ENCODE measurements around the gene ARHGAP17.

- PRO-cap, result no peak
These were observed 16.4 kb downstream of the ARHGAP17 start for GRCh38 chr16:24998796-24999204.

DNA sequence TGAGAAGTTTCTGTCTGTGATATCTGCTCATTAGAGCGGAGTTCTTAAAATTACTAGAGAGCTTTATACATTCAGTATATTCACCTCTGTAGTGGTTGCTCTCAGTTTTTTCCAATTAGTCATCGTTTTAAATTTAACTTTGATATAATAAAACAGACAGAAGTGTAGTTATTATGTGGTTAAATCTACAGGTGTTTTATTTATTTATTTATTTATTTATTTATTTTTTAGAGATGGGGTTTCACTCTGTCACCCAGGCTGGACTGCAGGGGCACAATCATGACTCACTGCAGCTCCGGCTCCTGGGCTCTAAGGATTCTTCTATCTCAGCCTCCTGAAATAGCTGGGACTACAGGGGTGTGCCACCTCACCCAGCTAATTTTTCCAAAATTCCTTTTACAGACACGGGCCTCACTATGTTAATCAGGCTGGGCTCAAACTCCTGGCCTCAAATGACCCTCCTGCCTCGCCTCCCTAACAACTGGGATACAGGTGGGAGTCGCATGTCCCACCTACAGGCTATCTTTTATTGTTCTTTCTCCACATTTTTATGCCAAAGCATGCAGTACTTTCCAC is 15.9 kb downstream of the ARHGAP17 start:
- PRO-cap, result unidirectional peak, minus-strand start at position 311 of the sequence

DNA sequence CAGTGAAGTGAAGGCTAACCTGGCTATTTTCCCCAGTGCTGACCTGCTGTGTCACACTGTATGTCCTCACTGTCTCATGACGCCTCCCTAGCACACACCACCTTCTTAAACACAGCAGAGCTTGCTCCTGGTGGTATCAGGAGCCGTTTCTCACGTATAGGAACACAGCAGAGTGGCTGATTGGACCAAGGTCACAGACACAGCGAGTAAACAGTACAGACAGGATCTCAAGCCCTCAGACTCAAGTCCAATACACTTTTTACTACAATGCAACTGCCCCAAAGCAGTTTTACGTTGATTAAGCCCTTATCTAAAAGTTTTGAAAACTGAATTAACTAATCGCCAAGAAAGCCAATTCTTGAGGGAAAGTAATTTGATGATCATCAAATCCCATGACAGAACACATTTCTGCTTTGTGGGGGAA is 15.3 kb downstream of the ARHGAP17 start:
- PRO-cap, result no peak

- PRO-cap, result bidirectional peak, plus-strand start at chr16:25015461, minus-strand start at chr16:25015341
These were observed at the start of gene ARHGAP17 for GRCh38 chr16:25015202-25015701. TSS of gene ARHGAP17 (minus strand) at chr16:25015369.

- PRO-cap, result no peak
These were observed 36.7 kb upstream of the ARHGAP17 start for GRCh38 chr16:25051841-25052349.

- PRO-cap, result no peak
These were observed 6.9 kb downstream of the LCMT1 start for GRCh38 chr16:25118259-25118972.

GRCh38 chr16:25246656-25247291 is 10.9 kb downstream of the ZKSCAN2 start:
- PRO-cap, result no peak

DNA sequence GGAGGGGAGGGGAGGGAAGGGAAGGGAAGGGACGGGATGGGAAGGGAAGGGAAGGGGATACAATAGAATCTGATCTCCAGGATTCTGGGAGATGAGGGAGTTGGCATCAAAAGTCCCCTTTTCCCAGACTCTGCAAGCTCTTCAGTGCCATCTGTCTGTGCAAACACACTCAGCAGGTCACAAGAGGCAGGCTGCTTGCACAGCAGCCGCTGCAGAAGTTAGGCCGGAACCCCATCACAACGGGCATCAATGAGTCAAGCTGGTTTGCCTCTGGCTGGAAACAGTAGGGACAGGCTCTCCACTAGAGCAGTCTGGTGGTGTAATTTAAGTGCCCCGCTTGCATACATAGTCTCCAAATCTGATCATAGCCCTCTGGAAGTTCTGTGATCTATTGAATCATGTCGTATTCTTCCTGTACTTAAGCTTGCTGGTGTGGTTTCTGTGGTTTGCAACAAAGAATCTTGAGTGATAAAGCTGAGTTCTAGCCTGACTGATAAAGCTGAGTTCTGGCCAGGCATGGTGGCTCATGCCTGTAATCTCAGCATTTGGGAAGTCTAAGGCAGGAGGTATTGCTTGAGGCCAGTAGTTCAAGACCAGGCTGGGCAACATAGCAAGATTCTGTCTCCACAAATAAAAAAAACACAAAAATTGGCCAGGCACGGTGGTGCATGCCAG is 33.7 kb upstream of the KDM8 start:
- PRO-cap, result no peak

DNA sequence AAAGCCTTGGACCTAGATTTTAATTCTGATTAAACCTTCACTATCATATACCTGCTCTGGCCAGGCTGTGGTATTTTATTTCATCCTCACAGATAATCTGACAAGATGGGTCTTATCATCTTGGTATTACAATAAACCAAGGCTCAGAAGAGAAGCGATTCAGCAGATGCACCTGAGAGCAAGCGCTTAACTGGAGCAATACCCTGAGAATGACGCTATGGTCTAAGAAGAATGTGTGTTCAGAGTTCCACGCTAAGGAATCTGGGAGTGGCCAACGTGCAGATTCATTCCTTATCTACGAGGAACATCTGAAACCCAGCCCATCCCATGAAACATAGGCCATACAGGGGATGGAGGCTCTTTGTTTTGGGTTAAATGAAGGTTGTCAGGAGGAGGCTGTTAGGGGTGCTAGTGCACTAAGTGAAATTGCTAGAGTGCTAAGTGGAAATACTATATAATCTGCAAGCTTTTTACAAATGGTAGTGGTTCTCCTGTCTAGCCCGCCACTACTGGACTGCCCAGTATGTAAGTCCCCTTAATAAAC is 28.5 kb upstream of the KDM8 start:
- PRO-cap, result no peak

DNA sequence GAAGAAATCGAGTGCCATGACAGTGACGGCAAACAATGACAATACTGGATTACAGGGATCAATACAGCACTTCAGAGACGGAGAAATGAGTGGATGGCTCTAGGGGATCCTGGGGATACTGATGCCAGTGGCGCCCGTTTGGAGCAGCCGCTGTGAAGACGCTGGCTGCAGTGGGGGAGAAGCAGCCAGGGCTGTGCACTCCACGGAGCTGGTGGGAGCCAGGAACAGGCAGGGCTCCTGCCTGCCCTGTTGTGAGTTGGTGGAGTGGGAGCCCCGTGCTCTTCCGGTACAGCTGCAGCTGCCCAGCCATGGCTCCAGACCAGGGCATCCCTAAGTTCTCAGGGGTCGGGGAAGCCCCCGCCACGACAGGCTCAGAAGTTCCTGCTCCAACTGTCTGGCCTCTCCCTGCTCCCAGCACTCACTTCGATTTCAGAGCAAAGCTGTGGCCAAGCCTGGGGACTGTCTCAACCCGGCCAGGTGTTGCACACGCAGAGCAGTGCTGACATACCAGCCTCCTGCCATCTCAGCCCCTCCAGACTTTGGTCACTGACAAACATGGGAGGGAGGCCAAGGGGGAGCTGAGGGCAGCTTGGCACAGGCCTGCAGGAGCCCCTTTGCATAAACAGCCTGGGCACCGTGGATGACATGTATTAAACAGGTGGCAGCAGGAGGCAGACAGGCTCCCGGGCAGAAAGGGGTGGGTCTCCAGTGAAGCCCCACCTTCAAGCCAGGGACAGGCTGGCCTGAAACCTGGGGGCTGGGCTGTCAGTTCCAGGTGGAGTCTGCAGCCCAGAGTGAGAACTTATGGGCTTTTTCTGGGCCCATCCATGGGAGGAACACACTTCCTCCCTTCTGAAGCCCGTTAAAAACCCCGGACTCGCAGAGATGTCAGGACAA is 13.9 kb upstream of the KDM8 start:
- PRO-cap, result no peak

DNA sequence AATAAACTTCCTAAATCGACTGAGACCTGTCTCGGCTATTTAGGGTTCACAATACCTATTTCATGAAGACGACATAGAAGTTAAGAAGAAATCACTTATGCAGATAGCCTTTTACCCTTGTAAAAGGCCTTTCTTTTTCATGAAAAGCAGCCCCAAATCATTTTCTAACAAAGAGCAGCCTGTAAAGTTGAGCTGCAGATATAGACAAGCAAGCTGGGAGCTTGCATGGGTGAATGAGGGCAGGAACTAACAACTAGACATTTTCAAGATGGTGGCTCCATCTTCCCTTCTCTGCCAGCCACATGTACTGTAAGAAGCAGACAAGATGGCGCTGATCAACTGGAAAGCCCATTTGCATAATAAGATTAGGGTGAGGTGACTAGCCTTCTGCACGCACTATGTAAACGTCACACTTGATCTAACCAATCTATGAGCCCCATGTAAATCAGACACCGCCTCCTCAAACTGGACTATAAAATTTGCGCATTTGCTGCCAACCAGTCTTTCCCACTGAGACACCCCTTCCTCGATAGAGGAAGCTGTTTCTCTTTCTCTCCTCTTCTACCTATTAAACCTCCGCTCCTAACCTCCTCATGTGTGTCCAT is 4.6 kb upstream of the KDM8 start:
- PRO-cap, result no peak

DNA sequence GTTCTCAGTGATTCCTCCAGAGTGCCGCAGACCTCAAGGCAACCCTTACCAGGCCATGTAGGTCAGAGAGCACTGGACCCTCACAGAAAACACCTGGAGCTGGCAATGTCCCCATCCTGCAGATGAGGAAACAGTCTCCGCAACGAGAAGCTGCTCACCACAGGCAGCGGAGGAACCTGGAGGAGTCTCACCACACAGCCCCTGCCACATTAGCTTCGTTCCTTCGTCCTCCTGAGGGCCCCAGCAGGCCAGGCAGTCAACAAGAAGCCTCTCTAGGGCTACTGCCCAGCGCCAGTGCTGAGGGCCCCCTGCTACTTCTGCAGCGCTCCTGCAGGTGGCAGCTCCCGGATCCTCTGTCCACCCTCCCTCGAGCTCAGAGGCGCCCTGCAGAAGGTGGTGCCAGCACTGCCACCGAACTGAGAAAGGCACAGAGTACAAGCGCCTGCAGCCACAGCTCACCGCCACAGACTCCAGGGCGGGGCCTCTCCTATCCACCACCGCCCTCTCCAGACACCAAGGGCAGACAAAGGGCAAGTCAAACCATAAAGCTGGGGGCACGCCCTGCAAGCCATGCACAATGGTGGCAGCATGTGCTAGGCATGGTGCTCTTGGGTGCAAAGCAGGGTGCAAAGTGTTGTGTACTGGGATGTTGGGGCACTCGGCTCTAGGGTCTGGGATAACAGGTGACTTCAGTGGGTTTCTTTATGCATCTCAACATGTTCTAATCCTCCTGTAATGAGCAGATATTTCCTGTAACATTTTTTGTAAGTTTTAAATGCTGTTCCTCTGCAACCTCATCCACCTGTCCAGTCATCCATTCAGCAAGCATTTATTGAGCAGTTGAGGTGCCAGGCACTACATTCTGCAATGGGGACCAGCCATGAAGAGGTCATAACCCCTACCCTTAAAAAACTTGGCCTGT is 27.4 kb downstream of the KDM8 start:
- PRO-cap, result no peak

DNA sequence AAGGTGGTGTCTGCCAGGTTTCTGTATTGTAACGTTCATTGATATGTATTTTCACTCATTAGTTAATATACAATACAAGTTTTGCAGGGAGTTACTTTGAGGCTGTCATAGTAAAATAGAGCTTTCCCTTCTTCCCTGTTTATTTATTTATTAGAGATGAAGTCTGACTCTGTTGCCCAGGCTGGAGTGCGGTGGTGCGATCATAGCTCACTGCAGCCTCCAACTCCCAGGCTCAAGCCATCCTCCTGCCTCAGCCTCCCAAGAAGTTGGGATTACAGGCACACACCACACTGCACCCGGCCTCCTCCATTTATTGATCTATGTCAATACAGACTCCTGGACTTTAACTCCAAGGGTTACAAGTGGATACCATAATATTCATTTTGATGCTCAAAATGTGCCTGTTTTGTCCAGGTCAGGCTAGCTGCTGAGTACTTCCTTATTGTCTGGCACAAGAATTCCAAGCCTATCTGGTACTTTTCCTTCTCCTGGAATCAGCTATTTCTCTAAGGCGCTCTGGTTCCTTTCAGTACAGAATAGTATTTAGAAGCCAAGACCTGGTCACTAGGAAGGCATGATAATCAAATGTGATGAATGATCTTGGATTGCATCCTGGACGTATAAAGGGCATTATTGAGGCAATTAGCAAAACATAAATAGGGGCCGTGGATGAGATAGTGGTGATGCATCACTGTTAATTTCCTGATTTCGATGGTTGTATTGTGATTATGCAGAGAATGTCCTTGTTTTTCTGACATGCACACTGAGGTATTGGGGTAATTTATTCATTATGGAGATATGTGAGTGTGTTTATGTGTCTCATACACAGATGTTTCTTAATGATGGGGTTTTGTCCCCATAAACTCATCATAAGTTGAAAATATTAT is 21.7 kb downstream of the IL4R start:
- PRO-cap, result no peak

DNA sequence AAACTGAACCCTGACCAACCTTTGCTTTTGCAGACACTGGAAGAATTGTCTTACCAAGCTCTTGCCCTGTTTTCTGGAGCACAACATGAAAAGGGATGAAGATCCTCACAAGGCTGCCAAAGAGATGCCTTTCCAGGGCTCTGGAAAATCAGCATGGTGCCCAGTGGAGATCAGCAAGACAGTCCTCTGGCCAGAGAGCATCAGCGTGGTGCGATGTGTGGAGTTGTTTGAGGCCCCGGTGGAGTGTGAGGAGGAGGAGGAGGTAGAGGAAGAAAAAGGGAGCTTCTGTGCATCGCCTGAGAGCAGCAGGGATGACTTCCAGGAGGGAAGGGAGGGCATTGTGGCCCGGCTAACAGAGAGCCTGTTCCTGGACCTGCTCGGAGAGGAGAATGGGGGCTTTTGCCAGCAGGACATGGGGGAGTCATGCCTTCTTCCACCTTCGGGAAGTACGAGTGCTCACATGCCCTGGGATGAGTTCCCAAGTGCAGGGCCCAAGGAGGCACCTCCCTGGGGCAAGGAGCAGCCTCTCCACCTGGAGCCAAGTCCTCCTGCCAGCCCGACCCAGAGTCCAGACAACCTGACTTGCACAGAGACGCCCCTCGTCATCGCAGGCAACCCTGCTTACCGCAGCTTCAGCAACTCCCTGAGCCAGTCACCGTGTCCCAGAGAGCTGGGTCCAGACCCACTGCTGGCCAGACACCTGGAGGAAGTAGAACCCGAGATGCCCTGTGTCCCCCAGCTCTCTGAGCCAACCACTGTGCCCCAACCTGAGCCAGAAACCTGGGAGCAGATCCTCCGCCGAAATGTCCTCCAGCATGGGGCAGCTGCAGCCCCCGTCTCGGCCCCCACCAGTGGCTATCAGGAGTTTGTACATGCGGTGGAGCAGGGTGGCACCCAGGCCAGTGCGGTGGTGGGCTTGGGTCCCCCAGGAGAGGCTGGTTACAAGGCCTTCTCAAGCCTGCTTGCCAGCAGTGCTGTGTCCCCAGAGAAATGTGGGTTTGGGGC is 39.5 kb upstream of the IL21R start:
- PRO-cap, result no peak

DNA sequence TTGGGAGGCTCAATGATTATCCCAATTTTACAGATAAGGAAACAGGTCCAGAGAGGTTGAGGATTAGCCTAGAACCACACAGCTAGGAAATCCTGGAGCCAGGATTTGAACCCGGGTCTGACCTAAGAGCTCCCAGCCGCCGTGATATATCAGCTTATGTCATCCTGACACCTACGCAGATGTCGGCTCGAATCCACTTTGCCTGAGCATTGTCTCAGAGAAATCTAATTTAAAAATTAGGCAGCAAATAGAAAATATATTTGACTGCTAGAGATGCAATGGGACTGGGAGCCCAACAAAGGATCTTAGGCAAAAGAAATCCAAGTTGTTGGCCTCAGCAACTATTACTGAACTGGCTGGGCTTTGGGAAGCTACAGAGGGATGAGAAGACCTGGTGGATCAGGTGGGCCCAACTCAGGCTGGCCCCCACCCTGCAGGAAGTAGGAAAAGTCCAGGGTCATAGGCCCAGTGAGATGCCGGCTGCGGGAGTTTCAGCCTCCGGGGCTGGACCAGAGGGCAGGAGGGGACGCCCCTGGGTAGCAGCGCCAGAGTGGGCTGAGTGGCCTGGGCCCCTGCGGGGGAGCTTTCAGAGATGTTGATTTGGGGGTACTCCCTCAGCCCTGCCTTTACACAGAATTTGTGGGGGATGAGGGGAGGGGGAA is 35.1 kb upstream of the IL21R start:
- PRO-cap, result no peak

DNA sequence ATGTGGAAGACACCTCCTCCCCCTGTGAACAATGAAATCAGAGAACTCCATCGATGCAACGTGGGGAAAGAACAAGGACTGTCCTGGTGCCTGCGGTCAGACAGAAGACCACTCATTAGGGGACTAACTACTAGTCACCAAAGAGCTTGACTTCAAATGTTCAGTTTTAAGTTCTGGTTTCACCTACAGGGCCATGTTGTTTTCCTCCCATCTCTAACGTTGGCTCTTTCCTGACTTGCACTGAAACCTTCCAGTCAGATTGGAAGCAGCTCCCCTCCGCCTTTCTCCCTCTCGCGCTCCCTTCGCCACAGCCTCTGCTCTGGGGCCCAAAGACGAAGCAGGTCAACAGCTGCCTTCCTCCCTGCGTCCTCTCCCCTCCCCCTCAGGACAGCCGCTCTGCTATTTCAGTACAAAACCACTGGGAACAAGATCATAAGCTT is 17.4 kb downstream of the GTF3C1 start:
- PRO-cap, result no peak

- PRO-cap, result no peak
These were observed 2.4 kb downstream of the GTF3C1 start for GRCh38 chr16:27547382-27547665.

GRCh38 chr16:27575423-27575944 is 25.5 kb downstream of the KATNIP start:
- PRO-cap, result no peak

GRCh38 chr16:27665053-27665252 is 115.0 kb downstream of the KATNIP start:
- PRO-cap, result no peak

DNA sequence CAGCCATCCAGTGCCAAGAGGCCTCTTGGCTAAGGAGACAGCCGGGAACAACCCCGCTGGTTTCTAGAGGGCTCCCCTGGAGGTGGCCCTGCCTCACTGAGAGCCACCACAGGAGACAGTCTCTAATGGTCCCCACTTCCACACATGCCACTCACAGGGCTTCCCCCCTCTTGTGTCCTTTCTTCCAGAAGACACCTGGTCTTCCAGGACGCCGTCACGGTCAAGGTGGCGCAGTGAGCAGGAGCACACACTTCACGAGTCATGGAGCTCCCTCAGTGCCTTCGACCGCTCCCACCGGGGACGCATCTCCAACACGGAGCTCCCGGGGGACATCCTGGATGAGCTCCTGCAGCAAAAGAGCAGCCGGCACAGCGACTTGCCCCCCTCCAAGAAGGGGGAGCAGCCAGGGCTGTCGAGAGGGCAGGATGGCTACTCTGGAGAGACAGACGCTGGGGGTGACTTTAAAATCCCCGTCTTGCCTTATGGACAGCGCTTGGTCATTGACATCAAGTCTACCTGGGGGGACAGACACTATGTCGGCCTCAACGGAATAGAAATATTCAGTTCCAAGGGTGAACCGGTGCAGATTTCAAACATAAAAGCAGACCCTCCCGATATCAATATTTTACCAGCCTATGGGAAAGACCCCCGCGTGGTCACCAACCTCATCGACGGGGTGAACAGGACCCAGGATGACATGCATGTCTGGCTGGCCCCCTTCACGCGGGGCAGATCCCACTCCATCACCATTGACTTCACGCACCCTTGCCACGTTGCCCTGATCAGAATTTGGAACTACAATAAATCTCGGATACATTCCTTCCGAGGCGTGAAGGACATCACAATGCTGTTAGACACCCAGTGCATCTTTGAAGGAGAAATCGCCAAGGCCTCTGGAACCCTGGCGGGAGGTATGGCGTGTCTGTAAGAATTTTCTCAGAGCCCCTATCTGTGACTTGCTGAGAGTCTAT is 199.7 kb downstream of the KATNIP start:
- PRO-cap, result no peak

Data from ascending aorta (tissue), 1 donor.